ENCODE measurements around a stretch of chr10.

GRCh38 chr10:317174-318013 is 182.1 kb downstream of the ZMYND11 start:
- PRO-cap: no peak

- PRO-cap: no peak
These were observed 198.1 kb downstream of the ZMYND11 start for GRCh38 chr10:333165-333880.

DNA sequence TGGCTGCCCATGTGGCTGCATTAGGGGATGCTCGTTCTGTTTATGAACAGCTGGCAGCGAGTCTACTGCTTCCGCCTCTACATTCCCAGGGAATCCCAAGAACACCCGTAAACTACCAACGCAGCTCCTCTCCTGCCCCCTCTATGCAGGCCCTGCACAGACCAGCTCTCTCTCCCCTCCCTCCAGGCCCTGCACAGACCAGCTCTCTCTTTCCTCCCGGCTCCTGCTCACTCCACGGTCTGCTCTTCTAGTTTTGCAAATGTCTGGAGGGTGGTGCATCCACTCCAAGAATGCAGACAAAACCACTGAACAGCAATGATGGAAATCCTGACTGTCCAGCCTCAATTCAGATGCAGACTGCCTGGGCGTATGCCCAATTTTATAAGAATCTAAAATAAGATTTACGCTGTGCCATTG is 234.5 kb downstream of the ZMYND11 start:
- PRO-cap: no peak

DNA sequence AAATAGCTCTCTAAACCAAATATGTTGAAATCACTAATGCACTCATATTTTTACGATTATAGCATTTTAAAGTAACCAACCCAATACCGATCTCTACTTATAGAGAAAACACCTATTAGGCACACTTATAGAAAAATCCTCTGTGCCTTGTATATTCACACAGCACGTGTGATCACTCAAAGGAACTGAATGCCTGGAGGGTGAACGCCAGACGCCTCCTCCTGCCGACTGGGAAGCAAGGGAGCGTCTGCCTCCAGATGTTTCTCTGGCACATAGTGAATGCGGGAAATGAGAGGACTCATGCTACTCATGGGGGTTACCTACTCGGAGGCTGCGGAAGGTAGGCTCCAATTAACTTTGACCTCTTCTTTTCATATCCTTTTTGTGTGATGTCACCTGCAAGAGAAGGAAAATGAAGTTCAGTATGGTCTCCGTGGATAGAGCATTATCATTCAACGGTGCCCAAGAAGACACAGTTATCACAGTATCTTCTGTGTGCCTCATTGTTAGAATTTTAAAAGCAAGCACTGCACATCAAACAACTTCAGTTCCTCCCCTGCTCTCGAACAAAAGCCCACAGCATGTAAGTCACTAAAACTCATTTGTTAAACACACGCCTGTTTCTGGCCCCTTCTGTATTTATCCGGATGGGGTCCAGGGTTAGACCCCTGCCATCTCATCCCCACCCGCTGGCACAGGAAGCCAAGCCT is 203.2 kb downstream of the DIP2C start:
- PRO-cap: no peak

DNA sequence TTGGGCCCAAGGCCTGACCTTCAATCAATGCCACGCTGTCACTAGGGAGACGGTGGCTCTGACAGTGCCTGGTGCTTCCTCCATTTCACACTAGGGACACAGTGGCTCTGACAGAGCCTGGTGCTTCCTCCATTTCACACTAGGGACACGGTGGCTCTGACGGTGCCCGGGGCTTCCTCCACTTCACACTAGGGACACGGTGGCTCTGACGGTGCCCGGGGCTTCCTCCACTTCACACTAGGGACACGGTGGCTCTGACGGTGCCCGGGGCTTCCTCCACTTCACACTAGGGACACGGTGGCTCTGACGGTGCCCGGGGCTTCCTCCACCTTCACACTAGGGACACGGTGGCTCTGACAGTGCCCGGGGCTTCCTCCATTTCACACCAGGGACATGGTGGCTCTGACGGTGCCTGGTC is 200.0 kb downstream of the DIP2C start:
- PRO-cap: no peak

DNA sequence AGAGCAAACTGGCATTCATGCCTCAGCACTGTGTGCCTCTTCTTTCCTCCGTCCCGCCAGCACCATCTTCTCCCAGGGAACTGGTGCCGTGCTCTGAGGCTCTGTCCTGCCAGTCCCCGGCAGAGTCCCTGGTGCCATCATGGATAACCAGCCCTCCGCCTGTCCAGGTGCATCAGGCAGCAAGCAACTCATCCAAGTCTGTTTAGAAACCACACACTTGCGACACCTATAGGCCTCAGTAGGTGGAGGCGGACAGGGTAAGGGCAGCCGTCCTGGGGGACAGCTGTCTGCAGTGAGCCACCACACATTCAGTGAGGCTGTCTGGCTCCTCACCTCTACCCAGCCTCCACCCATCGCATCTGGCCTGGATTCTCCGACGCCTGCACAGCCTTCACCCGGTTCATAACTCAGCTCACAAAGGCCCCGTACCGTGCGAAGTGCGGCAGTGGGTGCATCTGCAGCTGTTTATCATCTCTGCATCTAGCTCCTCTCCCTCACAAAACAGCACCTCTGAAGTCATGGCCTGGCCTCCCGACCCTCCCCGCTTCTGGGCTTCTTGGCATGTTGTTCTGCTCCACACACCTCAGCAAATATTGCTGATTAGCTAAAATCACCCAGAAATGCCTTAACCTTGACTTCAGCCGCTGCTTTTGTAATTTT is 162.6 kb downstream of the DIP2C start:
- PRO-cap: no peak

- PRO-cap: no peak
These were observed 67.2 kb downstream of the DIP2C start for GRCh38 chr10:622243-622700.

DNA sequence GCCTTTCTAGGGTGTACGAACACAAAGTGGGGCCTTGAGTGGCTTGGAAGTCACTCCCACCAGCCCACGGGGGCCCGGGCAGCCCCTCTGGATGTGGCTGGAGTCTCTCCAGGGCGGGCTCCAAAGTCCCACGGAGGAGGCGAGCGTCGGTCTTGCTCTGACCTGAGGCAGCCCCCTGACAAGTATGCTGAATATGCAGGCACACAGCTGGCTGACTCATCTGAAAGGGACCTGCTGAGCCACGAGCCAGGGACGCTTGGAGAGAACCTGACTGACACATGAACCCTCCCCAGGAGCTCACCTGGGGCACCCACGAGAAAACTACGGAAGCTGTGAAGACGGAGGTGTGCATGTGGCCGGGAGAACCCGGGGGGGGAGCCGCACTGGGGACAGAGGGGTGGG is 65.0 kb downstream of the DIP2C start:
- PRO-cap: no peak

DNA sequence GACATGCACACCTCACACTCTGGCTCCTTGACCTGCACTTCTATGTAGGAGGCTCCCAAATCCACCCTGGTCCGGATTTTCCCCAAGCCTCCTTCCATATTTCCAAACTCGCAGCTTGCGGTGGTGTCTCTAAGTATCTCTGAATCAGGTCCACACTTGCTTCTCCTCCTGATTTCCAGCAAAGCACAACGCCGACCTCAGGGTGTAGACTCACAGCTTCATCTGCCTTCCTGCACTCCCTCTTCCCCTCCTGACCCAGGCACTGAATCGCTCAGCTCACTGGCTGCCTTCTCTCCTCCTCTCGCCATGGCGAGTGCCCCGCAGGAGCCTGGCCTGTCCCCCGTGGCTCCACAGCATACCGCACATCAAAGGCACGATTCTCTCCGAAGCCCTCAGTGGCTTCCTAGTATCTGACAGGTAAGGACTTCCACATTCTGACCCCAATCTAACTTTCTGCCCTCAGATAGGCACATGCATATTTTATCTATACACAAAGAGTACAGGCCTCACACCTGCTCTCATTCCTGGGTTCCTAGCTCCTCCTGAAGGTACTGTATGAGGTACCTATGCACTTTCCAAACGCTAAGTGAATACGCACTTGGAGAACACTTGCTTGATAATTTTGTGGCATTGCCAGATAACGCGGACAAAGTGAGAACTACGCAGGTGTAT is 27.6 kb downstream of the DIP2C start:
- PRO-cap: no peak

DNA sequence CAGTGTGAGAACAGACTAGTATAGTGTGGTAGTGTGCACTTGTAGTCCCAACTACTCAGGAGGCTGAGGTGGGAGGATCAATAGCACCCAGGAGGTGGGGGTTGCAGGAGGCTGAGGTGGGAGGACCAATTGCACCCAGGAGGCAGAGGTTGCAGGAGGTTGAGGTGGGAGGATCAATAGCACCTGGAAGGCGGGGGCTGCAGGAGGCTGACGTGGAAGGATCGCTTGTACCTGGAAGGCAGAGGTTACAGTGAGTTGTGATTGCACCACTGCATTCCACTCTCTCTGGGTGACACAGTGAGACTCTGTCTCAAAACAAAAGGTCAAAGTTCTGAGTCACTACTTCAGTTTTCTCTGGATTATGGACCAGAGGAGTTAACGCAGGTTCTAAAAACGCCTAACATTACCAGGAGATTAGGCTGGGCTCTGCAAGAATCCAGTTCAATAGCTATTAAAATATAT is 22.7 kb upstream of the DIP2C start:
- PRO-cap: no peak

DNA sequence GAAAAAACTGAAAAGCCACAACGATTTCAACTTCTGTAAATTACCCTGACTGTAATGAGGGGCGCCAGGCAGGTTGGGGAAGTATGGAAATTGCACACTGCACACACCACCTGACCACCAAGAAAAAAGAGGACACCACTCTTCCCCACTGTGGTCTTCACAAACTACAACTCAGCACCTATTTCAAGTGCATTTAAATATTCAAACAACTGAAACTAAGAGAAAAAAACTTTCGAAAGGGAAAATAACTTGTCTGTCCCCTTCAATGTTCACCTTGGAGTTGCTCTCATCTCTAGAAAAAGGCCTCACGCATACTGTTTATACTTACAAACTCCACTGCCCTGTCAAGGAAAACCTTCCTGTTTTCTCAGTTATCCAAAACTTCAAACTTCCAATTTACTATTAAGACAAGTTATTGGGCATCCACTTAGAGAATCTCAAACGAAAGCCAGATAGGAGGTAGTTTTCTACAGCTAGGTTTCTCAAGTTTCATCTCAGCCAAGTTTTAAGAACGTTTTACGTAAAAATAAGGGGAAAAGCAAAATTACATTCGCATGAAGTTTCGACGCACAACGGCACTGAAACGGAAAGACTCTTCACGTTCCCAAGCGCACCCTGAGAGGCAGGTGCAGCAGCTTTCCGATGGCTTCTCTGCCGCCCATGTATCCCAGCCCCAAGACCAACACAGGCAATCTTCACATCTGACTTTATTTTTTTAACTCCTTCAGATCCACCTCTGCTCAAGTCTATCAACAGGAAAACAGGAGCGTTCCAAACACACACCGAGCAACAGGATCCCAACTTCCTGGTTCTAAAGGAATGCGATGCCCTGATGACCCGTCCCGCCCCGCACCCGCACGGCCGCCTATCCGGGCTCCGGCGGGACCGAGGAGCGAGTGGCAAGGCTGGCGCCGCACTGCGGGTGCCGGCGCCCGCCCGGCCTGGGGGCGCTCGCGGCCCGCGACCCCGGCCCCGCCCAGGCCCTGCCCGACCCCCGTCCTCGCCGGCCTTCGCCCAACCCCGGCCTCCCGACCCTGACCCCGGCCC is 1.2 kb downstream of the LARP4B start:
- PRO-cap: no peak

DNA sequence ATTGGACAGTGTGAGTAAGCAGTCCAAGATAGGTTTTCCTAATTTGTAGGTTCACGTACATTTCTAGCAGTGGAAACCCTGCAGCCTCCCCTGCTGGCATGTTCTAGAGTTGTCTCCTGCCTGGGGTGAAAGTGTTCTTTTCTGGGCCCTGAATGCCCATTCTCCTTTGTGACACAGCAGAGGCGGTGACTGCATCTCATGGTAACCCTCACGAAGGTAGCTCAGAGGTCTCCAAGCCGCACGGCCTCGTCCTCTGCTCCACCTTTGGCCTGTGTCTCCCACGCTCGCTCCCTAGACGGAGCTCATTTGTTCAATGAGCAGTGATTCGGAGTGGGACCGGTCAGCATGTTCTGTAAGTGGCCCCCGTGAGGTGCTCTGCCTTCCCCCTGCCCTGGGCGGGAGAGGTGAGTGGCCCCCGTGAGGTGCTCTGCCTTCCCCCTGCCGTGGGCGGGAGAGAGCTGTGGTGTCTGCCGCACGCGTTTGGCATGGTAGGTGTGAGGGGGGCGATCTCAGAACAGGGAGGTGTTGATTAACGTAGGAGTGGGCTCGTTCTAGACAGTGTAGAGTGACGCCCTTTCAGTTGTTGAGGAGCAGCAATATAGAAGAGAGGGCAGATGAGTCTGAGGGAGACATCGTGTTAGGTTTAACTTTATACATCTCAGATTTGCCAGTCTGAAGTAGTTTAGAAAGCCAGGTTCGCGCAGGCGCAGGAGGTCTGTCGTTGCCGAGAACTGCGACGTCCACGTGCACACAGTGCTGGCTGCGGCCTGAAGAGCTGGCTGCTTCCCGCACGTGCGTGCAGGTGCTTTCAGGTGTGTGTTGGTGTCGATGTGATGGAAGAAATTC is 18.2 kb downstream of the WDR37 start:
- PRO-cap: no peak

DNA sequence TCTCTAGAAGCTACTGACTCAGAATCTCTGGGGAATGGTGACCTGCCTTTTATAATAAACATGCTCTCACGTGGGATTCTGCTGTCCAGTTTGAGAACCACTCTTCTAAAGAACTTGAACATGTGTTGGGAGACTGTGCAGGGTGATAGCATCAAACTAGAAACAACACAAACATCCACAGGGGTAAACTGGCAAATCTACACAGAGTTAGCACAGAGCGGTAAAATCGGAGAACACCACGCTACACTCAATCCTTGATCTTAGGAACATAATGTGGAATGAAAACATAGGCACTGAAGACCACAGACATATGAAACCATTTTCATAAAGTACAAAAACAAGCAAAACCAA is 79.1 kb downstream of the WDR37 start:
- PRO-cap: unidirectional peak, plus-strand start at position 207 of the sequence

- PRO-cap: no peak
These were observed 81.6 kb upstream of the PFKP start for GRCh38 chr10:2985621-2986288.

GRCh38 chr10:3079455-3080270 is 12.3 kb downstream of the PFKP start:
- PRO-cap: no peak

DNA sequence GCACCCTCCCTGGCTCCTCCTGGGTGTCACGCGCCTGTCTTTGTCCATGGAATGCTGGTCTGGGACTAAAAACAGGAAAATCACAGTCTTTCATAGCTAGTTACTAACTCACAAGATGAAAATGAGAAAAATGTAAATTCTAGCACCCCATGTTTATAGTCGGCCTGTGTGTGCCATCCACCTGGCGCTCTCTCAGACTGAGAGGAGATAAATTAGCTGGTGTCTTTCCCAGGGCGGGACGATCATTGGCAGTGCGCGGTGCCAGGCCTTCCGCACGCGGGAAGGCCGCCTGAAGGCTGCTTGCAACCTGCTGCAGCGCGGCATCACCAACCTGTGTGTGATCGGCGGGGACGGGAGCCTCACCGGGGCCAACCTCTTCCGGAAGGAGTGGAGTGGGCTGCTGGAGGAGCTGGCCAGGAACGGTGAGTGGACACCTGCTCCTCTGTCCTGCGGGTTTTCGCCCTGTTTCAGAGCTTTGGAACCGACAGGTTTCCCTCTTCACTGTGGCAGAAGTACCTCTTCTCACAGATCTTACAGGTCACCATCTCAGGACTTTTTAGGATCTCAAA is 33.9 kb downstream of the PFKP start:
- PRO-cap: no peak

DNA sequence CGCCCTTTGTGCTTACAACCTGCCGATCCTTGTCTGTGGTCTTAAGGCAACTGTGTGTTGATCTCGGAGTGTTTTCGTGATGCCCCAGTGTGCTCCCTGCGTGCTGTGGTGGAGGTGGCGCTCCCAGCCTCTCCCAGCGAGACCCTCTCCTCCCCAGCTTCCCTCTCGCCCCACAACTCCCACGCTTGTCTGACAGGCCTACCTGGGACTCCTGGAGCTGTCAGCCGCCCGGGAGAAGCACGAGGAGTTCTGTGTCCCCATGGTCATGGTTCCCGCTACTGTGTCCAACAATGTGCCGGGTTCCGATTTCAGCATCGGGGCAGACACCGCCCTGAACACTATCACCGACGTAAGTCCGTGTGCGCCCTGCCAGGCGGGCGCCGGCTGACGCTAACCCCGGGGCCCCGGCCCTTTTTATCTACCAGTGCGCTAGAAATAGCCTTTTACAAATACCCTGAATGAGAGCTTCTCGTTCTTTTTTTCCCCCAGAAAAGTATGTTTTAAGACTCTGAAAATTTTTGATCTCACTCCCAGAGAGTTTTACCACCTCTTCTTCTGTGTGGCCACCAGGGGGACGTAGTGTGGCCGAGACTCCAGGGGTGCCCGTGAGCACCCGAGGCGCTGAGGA is 52.5 kb downstream of the PFKP start:
- PRO-cap: no peak

DNA sequence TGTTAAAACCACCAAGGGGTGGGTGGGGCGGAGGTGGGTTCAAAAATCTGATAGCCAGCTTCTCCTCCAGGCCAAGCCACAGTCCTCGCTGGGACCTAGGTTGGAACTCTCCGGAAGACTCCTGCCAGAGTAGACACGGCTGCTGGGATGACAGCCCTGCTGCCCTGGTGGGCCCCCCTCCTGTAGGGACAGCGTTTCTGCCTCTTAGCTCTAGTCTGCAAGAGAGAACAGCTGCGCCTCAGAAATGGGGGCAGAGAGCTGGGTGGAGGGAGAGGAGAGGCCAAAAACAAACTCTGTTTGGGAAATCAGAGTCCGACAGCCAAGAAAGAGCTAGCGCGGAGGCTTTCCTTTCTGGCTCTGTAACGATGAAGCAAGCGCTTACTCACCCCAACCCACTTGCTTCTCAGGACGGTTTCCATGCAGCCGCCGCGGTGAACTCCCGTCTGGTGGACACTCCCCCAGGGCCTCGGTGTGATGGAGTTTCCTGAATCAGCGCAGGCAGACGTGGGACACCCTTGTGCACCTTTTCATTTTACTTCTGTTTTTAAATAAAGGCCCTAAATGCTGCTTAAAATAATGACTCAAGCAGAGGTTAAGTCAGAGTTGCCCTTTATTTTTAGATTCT is 35.3 kb downstream of the PITRM1 start:
- PRO-cap: no peak

GRCh38 chr10:3173690-3173847 is 987 bp upstream of the PITRM1 start:
- PRO-cap: no peak

DNA sequence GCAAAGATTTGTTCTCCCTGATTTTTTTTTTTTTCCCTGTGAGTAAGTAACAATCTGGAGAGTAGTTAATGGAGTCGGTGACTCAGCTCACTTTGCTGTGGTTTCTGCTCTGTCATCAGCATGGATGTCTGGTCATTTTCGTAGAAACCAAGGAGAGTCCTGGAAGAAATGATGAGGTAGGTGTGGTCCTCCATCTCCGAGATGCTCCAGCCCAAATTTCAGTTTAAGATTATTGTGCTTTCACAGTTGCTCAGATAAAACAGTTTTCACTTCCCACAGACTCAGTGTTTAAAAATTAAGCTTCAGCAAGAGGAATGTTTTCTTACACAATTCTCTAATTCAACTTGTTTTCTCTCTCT is 76.4 kb upstream of the PITRM1 start:
- PRO-cap: no peak